Metastatic Breast Carcinoma in the Ovary (tissue), 3 donors: Measurements from ENCODE around the gene LAMC3.

DNA sequence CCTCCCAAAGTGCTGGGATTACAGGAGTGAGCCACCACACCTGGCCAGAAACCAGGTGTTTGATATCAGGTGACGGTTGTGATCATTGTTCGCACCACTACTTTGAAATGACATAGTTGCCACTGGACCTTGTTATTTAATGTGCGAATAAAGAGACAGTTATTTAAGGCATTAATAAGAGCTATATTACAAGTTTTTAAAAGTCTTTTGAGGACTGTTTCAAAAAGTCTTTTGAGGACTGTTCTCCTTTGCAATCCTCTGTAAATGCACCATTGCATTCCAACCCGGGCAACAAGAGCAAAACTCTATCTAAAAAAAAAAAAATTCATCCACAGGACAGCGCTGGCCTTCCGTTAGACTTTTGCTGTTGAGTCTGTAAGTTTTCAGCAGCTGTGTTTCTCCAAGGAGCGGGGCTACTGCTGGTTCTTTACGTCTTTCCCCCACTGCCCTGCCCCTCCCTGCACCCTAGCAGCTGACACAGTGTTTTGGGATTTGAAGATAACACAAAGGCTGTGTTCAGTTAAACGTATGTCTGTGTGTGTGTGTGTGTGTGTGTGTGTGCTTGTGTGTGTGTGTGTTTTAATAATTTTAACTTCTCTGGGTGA, 10.6 kb downstream of the ABL1 start:
- PRO-cap, 3 experiments: no peak in any of the 3 experiments

- PRO-cap, 3 experiments: no peak in any of the 3 experiments
Measured at GRCh38 chr9:130854729-130855235, 19.7 kb downstream of the ABL1 start.

DNA sequence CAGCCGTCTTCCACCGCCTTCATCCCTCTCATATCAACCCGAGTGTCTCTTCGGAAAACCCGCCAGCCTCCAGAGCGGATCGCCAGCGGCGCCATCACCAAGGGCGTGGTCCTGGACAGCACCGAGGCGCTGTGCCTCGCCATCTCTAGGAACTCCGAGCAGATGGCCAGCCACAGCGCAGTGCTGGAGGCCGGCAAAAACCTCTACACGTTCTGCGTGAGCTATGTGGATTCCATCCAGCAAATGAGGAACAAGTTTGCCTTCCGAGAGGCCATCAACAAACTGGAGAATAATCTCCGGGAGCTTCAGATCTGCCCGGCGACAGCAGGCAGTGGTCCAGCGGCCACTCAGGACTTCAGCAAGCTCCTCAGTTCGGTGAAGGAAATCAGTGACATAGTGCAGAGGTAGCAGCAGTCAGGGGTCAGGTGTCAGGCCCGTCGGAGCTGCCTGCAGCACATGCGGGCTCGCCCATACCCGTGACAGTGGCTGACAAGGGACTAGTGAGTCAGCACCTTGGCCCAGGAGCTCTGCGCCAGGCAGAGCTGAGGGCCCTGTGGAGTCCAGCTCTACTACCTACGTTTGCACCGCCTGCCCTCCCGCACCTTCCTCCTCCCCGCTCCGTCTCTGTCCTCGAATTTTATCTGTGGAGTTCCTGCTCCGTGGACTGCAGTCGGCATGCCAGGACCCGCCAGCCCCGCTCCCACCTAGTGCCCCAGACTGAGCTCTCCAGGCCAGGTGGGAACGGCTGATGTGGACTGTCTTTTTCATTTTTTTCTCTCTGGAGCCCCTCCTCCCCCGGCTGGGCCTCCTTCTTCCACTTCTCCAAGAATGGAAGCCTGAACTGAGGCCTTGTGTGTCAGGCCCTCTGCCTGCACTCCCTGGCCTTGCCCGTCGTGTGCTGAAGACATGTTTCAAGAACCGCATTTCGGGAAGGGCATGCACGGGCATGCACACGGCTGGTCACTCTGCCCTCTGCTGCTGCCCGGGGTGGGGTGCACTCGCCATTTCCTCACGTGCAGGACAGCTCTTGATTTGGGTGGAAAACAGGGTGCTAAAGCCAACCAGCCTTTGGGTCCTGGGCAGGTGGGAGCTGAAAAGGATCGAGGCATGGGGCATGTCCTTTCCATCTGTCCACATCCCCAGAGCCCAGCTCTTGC, 11.0 kb downstream of the QRFP start:
- PRO-cap, 3 experiments: no peak in any of the 3 experiments

DNA sequence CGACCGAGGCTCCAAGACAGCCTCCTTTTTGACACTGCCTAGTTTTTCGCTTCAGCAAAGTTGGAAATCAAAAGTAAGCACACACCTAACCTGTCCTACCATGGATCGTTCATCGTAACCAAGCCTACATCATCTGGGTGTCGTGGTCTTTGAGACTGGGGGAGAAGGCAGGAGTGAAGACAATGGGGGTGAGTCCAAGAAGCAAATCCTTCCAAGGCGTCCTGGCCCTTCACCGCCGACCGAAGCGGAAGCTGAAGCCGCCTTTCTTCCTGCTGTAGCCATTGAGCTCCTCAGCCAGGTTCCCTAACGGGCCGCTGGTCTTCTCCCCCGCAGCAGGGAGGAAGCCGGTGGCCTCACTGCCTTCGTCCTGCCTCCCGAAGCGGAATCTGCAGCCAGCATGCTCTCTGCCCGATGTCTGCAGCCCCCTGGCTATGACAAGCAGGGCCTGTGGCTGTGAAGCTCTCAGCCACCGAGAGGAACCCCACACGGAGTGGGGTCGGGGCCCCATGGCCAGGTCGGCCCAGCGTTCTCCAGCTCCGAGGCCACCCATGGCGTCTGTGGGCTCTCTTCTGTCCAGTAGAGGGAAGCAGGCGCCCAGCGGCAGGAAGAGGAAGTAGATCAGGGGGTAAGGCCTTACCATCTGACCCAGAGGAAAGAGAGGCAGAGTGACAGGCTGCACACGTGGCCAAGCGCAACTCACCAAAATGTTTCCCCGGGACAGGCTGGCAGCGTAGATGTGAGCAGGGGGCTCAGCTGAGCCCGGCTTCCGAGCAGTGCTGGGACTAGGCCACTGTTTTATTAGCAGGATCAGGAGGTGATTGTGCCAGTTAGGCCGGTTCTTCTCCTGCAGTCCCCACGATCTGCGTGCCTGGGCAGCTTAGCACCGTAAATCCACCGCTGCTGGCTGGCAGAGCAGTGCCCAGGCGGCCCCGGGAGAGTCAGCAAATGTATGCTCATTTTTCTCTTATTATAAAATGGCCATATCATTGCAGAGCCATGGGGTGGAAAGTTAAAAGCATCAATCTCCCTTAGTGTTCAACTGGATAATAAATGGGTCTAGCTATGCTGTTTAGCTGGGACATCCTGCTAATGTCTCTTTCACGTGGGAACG, 3.1 kb downstream of the QRFP start:
- PRO-cap, 3 experiments: peak in 2 of 3 experiments; most common plus-strand start position 643 of the sequence (in 1); most common minus-strand start position 557 of the sequence (in 1)

DNA sequence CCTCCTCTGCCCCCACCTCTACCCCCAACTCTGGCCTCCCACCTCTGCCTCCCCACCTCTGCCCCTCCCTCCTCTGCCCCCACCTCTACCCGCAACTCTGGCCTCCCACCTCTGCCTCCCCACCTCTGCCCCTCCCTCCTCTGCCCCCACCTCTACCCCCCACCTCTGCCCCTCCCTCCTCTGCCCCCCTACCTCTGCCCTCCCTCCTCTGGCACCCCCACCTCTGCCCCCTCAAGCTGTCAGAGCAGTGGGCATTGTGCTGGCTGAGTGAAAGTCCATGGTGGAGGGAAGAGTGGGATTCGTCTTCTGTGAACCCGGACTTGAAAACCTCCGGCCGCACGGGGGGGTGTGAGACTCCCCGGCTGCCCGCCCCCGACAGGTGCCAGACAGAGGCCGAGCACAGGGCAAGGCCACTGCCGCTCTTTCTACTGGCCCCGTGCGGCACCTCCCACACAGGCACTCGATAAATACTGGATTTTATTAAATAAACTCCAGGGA, 2.4 kb upstream of the QRFP start:
- PRO-cap, 3 experiments: no peak in any of the 3 experiments

GRCh38 chr9:130938173-130938320, 1.0 kb downstream of the FIBCD1 start:
- PRO-cap, 3 experiments: peak in 1 of 3 experiments; most common minus-strand start chr9:130938235 (in 1)

DNA sequence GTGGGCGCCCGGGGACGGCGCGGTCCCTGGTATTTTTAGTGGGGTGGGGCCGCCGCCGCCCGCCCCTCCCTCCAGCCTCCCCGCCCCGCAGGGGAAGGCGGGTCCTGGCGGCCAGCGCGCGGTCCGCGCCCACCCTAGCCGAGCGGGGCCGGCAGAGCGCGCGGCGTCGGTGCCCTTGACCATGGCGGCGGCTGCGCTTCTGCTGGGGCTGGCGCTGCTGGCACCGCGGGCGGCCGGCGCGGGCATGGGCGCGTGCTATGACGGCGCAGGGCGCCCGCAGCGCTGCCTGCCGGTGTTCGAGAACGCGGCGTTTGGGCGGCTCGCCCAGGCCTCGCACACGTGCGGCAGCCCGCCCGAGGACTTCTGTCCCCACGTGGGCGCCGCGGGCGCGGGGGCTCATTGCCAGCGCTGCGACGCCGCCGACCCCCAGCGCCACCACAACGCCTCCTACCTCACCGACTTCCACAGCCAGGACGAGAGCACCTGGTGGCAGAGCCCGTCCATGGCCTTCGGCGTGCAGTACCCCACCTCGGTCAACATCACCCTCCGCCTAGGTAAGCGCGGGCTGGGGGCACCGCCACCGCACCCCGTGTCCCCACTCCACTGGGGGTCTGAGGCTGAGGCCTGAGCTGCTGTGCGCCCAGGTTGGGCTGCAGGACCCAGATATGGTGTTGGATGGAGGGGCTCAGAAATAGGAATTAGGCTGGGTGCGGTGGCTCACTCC, at the start of gene LAMC3:
Gene LAMC3 (plus strand): TSS at position 141 of the 724 bp plus-strand sequence.
- PRO-cap, 3 experiments: peak in 2 of 3 experiments; most common plus-strand start position 141 of the sequence (in 1)

DNA sequence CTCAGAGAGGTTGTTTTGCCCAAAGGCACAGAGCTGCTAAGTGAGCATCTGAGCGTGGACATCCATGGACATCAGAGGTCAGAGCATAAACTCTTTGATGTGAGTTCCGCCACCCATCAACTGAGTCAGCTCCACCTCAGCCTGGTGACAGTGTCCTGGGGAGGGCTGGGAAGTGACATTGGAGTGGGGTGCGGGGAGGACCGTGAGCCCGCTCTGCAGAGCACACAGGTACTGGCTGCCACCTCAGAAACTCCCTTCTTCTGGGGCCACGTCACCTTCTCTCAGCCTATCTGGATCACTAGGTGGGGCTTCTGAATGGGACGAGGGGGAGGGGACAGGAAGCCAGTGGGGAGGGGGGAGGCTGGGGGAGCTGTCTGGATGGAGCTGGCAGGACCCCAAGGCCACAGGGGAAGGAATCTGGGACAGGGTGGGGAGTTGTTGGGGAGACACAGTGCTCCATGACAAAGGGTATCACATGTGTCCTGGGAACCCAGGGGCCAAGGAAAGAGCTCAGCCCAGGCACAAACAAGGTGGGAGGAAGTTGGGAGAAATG, 2.4 kb downstream of the LAMC3 start:
- PRO-cap, 3 experiments: no peak in any of the 3 experiments

DNA sequence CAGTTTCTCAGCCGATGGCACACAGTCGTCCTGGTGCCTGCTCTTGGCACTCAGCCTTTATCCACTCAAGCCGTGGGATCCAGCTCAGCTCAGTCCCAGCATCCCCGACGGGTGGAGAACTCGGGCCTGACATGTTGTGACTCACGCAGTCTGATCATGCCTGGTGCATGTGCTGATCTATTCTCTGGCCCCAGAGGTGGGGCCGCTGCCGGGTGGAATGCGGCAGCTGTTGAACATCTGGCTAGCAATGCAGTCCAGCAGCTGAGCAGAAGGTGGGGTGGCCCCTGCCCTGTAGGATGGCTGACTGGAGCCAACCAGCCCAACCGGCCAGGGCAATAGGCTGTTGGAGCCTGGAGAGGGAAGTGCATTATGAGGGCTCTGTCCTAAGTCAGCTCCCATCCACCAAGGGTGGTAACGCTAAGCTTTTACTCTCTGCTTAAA, 1.7 kb upstream of the AIF1L start:
- PRO-cap, 3 experiments: no peak in any of the 3 experiments

- PRO-cap, 3 experiments: peak in 2 of 3 experiments; most common plus-strand start chr9:131238226 (in 1); most common minus-strand start chr9:131238187 (in 2)
Measured at GRCh38 chr9:131237643-131238355, 38.5 kb downstream of the FAM78A start.

DNA sequence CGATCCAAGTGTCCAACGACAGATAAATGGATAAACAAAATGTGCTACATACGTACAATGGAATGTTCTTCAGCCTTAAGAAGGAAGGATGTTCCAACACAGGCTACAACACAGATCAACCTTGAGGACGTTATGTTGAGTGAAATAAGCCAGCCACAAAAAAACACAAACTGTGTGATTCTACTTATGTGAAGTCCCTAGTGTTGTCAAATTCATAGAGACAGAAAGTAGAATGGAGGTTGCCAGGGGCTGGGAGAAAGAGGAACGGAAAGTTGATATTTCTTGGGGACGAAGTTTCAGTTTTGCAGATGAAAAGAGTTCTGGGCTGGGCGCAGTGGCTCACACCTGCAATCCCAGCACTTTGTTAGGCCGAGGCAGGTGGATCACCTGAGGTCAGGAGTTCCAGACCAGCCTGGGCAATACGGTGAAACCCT, 13.7 kb downstream of the FAM78A start:
- PRO-cap, 3 experiments: no peak in any of the 3 experiments

- PRO-cap, 3 experiments: no peak in any of the 3 experiments
Measured at GRCh38 chr9:131290697-131291308, 1.3 kb downstream of the PLPP7 start.

- PRO-cap, 3 experiments: no peak in any of the 3 experiments
Measured at GRCh38 chr9:131464291-131465397, 38.1 kb upstream of the POMT1 start.

- PRO-cap, 3 experiments: no peak in any of the 3 experiments
Measured at GRCh38 chr9:131467448-131468346, 35.0 kb upstream of the POMT1 start.

- PRO-cap, 3 experiments: no peak in any of the 3 experiments
Measured at GRCh38 chr9:131491210-131491419, 11.6 kb upstream of the POMT1 start.

GRCh38 chr9:131529658-131530406, 1.2 kb downstream of the UCK1 start:
- PRO-cap, 3 experiments: no peak in any of the 3 experiments

- PRO-cap, 3 experiments: no peak in any of the 3 experiments
Measured at GRCh38 chr9:131593484-131594095, 48.3 kb downstream of the PRRT1B start.

GRCh38 chr9:131619362-131619831, 74.1 kb downstream of the PRRT1B start:
- PRO-cap, 3 experiments: no peak in any of the 3 experiments

DNA sequence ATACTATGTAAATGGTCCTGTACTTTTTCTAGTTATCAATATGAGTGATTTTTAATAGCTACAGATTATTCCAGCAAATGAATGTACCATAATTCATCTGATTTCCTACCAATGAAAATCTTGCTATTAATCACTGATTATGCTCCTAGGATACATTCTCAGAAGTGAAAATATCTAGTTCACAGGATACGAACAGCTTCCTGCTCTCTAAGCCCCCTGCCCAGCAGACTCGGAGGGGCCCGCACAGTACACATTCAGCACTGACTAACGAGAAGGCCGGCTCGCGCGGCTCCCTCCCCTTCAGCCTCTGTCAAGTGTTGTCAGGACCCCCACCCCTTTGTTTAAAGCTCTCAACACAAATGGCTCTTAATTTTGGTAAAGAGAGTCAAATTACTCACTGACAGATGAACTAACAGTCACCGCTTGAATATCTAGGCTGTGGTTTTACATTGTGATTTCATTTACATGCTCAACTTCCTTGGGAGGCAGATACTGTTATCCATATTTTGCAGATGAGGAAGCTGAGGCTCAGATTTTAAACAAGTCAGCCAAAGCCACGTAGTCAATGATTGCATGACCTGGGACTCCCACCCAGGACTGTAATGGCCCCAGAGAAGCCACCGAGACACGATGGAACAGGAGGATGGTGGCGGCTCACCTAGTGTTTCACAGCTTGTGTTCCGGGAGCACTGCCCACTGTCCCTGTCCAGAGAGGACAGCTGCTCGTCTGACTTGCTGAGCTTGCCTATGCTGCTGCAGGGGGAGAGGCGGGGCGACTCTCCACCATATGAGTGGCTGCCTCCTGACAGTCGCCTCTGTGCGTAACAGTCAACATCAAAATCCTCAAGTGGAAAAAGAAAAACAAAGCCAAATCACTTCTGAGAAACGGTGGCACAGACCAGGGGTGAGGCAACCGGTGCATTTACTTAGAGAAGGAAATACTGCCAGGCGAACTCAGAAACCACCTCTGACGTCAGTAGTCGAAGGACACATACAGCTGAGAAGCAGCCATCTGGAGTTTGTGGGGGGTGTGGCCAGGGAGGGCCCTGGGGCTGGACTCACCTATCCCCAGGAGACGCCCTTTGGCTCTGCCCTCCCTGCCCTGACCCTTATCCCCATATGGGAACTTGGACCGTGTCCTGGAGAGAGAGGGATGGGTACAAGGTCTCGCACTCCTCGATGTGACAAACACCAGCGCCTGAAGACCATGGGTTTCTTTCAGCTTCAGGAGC, 82.3 kb downstream of the PRRT1B start:
- PRO-cap, 3 experiments: peak in 2 of 3 experiments; most common plus-strand start position 875 of the sequence (in 2); most common minus-strand start position 721 of the sequence (in 1)

GRCh38 chr9:131657416-131657965, 82.4 kb downstream of the RAPGEF1 start:
- PRO-cap, 3 experiments: no peak in any of the 3 experiments